Subcutaneous adipose tissue (tissue), 3 donors: ENCODE measurements around a stretch of chr10.

GRCh38 chr10:76429612-76430145 lies 998.3 kb downstream of the LRMDA start:
- PRO-cap = no peak
- RAMPAGE, long total RNA, 3 experiments = no peak in any of the 3 experiments

GRCh38 chr10:76780100-76780357 lies 857.6 kb downstream of the KCNMA1 start:
- PRO-cap = no peak
- RAMPAGE, long total RNA, 3 experiments = no peak in any of the 3 experiments

- PRO-cap = no peak
- RAMPAGE, long total RNA, 3 experiments = no peak in any of the 3 experiments
Measured at GRCh38 chr10:77365538-77366116, 272.0 kb downstream of the KCNMA1 start.

DNA sequence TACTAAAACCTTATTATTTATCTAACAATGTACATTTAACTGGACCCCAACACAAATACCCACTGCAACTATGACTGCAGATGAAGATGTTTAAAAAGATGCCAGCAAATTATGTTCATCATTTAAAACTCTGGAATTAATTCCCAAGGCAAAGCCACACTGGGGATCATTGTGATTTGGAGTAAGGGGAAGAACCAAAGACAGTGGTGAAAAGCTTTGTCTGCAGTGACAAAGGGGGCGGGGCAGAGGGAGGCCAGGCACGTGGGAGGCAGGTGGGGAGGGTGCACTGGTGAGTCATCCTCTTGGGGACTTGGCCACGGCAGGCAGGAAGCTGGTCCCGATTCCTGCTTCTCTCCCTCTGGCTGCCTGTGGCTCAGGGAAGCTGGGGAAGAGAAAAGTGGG lies 232.0 kb downstream of the KCNMA1 start:
- PRO-cap = unidirectional peak, plus-strand start at position 340 of the sequence
- RAMPAGE, long total RNA, 3 experiments = no peak in any of the 3 experiments

DNA sequence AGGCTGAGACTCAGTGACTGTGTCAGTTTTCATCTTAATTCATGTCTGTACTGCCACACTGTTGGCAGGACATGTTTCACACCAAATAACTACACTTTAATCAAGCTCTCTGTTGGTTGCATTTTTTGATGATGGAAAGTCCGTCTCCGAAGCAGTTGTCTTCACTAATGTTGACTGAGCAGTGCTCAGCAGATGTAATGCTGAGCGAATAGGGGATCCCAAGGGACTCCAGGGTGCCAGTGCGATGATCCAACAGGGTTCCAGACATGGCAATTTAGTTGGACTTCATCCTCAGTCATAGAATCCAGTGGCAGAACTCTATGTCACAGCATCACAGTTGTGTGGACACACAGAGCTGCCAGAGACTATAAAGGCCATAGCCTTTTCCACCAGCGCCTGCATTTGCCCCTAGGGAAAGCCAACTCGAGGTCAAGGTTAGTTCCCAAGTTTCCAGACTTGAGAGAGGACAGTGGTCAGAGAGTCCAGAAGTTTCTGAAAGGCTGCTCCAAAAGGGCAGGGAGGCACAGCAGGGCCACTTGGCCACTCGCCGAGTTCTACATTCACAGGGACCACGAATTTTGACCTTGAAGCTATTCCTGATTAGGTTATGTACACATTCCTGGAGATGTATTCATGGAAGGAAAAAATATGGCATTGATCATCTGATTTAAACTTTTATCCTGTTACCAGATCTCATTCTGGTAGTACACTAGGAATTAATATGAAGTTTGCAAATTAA lies 170.2 kb downstream of the KCNMA1 start:
- PRO-cap = no peak
- RAMPAGE, long total RNA, 3 experiments = no peak in any of the 3 experiments

DNA sequence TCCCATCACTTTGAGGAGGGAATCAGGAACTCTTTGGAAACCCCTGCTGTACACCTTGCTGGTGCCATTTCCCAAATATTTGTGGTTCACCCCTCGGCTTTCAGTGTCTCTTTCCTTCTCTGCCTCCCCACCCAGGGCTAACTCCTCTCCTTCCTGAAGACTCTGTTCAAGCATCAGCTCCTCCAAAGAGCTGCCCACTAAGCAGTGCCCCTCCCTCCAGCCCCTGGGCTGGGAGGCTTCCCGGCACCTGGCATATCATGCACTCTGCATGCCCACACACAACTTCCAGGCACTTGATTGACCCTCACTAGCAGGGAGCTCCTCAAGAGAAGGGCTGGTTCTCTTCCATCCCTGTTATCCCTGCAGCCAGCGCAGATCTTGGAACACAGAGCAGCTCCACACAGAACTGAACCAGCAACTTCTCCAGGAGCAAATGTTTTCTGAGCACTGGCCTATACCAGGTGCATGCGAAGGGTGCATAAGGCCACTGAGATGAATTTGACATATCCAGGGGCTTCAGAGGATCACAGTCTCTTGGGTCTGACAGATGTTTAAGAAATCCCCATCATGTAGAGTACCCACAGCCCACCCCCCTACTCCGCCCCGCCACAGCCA lies 121.9 kb downstream of the KCNMA1 start:
- PRO-cap = no peak
- RAMPAGE, long total RNA, 3 experiments = no peak in any of the 3 experiments

DNA sequence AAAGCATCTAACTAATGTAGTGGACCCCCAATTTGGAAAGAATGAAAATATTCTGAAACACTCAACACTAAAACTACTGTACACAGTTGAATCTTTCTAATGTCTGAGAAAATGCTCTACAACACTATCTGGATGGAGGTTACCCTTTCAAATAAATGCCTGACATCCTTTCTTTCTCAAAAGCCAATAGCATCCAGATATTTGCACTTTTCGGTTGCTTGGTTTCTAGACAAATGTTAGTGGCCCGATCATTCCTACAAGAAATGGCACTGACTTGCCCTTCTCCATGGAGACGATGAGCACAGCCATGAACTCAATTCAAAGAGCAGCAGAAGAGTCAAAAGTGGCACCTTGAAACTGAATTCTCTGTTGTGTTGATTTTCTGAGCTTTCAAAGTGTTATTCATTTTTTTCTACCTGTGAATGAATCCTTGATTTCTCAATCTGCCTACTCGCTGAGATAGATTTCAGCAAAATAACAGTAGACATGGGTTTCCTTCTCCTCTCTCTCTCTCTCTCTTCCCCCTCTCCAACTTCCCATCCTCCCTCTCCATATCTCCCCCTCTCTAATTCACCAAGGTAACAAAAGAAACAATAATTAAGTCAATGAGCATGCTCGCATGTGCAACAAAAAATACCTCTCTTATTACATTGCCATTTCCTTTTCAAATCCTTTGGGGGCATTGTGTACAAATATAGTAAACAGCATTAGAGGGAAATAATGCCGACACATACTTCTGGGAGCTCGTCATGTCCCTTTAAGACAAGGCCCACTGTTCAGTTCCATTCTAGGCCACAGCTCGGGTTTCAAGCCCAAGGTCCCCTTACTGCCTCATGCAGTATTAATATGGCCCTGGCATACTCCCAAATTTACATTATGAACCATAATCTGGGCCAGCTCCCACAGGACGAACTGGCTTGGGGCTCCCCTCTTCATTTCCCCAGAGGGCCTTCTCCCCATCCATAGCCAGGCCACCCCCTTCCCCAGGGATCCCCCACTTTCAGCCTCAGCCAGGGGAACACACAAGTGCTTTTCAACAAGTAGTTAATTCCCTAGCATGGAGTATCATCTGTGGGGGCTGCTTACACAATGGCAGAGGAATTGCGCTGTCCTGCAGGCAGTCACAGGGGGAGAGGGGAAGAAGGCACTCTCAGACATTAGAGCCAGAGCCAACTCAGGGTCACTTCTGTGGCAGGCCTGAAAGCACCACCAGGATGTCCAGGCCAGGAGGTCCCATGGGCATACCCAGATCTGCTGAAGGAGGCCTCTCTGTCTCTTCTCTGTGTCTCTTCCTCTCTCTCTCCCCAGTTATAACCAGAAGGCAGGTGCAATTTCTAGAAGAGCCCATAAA lies 110.8 kb downstream of the KCNMA1 start:
- PRO-cap = no peak
- RAMPAGE, long total RNA, 3 experiments = no peak in any of the 3 experiments

DNA sequence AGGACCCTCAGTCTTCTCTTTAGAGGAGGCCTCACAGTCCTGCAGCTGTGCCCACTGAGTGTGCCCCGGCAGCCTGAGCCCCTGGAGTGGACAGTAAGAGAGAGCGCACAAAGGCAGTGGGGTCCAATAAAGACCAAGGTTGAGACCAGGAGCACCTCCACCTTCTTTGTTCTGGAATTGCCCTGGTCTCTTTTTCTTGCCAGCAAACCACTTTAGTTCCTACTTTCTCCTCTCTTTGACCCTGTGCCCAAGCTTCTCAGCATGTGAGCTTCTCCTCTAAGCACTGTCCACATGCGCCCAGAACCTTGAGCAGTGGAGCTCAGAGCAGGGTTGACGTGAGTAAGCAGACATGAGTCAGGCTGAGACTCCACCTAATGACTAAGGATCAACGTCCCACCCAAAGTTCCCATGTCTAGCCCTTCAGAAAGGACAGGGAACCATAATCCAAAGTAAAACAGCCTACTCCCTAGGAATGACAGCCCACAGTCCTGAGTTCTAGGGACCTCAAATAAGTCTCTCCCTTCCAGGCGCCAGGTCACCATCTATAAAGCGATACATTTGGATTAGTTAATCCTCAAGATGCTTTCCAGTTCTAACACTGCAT lies 44.7 kb downstream of the KCNMA1 start:
- PRO-cap = bidirectional peak, plus-strand start at position 447 of the sequence, minus-strand start at position 293 of the sequence
- RAMPAGE, long total RNA, 3 experiments = no peak in any of the 3 experiments

DNA sequence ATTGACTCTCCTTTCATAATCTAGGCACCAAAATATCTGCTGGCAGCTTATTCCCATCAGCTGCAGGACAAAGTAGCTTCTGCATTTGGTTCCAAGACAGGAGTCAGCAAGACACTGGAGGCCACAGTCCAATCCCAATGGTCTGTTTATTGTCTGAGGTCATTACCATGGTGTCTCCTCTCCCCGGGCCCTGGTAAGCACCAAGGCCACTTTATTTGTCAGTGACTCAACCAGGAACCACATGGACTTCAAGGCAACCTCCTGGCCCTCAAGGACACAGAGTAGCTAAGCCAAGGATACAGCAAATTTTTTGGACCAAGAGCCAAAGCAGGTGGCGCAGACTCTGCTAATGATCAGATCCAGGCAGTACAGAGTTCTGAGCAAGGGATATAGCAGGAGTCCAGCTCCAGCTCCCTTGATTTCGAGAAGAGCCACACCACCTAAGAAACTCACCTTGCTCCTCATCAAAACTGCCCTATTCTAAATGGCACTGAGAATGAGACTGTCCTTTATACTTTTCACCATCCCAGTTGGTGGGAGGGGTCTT lies 36.0 kb downstream of the KCNMA1 start:
- PRO-cap = no peak
- RAMPAGE, long total RNA, 3 experiments = no peak in any of the 3 experiments

DNA sequence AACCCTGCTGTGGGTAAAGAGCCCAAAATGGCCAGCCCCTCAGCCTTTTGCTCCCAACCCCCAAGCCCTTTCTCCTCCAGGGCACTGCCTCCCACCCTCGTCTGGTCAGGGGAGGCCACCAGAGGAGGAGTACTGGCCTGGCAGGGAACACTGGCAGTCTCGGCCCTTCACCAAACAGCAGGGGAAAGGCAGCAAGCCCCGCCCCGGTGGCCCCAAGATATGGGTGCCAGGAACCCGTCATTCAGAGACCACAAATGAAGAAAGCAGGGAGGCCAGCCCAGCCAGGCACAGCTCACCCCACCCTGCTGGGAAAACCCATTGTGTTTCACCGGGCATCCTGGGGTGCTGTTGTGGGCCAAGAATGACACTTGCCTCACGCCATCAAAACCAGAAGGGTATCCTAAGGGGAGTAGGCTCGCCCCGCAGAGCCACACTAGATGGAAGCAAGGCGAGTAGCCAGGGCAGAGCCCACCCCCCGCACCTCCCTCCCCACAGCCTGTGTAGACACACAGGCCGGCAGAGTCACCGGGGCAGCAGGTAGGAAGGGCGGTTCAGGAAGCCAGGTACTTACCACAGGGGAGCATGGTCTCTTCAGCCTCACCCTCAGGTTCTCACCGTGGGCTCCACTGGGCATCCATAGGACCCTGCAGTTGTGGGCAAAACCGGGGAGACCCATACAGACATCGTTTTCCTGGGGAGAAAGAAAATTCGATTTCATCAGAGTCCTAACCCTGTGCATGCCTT lies 72.5 kb upstream of the KCNMA1 start:
- PRO-cap = no peak
- RAMPAGE, long total RNA, 3 experiments = no peak in any of the 3 experiments

DNA sequence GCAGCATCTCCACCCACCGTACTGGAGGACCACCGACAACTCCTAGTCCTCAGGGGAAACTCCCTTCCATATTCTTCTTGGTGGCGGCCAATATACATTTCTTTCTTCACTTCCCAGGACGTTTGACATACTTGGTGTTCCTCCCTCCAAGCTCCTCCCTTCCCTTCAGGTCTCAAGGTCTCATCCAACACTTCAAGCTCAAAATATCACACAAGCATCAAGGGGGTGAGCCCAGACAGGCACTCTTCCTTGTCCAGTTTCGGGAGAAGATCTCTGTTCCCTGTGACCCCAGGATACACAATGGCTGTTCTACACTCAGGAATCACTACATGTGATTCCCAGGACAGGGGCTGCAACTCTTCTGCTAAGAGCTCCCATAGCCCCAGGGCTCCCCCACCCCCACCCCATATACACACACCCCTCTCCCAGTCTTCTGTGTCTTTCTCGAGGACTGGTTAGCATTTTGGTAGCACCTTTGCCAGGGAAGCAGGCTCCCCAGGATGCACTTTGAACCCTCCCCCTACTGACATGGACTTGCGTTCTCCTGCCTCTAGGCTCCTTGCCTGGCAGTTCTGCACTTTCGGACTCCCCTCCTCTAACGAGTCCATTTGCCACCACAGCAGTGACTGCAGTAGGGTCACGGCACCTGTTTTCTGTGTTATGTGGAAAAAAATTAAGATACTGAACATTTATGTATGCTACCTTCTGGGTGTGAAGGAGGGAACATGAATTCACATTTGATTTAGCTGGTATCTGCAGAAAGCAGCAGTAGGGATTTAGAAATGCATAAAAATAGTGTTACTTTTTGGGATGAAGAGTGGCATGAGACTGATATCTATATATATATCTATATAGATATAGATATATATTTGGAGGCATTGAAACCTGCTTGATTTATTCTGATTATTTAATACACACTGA lies 141.4 kb upstream of the KCNMA1 start:
- PRO-cap = no peak
- RAMPAGE, long total RNA, 3 experiments = no peak in any of the 3 experiments

DNA sequence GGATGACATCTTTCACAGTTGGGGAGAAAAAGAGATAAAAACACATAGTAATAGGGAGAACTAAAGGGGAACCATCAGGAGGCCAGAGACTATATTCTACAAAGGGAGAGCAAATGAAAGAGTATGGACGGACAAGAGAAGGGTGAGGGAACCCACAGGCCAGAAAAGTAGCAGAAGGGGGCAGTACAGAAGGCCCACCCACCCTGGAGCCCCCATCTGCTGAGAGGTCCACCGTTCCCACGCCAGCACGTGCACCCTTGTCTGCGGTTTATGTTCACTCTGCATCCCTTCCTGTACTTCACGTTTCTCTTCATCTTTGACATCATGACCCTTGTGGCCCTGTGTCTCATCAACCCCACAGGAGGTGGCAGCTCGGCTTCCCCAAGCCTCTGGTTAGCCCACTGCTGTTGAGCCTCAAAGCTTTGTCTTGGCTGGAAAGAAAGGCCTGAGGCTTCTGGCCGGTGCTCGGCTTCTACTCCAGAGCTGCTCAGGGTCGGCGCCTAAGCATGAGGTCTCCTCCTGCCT lies 138.1 kb downstream of the DLG5 start:
- PRO-cap = no peak
- RAMPAGE, long total RNA, 3 experiments = no peak in any of the 3 experiments

- PRO-cap = unidirectional peak, plus-strand start at chr10:77873775
- RAMPAGE, long total RNA, 3 experiments = no peak in any of the 3 experiments
Measured at GRCh38 chr10:77873131-77874341, 53.0 kb downstream of the DLG5 start.

- PRO-cap = no peak
- RAMPAGE, long total RNA, 3 experiments = no peak in any of the 3 experiments
Measured at GRCh38 chr10:77983669-77984370, 45.5 kb downstream of the POLR3A start.

GRCh38 chr10:78065946-78066421 lies 32.3 kb downstream of the RPS24 start:
- PRO-cap = no peak
- RAMPAGE, long total RNA, 3 experiments = no peak in any of the 3 experiments

- PRO-cap = no peak
- RAMPAGE, long total RNA, 3 experiments = no peak in any of the 3 experiments
Measured at GRCh38 chr10:78331847-78332392, 298.3 kb downstream of the RPS24 start.

GRCh38 chr10:78406973-78407757 lies 373.5 kb downstream of the RPS24 start:
- PRO-cap = no peak
- RAMPAGE, long total RNA, 3 experiments = no peak in any of the 3 experiments

GRCh38 chr10:78577668-78577980 lies 491.1 kb upstream of the ZMIZ1 start:
- PRO-cap = no peak
- RAMPAGE, long total RNA, 3 experiments = no peak in any of the 3 experiments

GRCh38 chr10:78741426-78742159 lies 327.2 kb upstream of the ZMIZ1 start:
- PRO-cap = no peak
- RAMPAGE, long total RNA, 3 experiments = no peak in any of the 3 experiments

DNA sequence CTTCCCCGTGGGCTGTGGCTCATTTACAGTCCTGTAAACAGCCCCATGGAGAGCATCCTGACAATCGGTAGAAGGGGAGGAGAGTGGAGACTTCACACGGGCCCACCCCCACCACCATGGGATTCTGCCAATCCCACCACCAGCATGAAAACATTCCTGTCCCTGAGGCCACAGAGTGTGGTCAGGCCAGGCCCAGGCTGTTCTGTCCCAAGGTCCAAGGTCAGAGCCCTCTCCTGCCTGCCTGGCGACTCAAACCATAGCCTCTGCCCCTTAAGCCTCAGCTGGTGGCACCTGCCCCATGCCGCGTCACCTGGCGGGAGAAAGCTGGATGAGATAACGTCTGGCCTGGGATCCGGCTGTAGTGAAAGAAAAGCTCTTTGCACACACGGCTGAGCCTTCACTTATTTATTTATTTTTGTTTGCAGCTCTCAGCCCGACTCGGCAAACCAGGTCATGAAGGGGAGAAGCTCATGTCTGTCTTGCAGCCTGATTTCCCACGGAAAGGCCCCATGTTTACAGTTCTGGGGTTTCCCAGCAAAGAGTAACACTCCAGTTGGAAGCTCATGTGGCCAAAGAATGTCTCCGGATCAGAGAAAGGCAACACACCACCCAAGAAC lies 293.6 kb upstream of the ZMIZ1 start:
- PRO-cap = no peak
- RAMPAGE, long total RNA, 3 experiments = no peak in any of the 3 experiments